A673 (cell line): ENCODE data around the gene CD300LG.

DNA sequence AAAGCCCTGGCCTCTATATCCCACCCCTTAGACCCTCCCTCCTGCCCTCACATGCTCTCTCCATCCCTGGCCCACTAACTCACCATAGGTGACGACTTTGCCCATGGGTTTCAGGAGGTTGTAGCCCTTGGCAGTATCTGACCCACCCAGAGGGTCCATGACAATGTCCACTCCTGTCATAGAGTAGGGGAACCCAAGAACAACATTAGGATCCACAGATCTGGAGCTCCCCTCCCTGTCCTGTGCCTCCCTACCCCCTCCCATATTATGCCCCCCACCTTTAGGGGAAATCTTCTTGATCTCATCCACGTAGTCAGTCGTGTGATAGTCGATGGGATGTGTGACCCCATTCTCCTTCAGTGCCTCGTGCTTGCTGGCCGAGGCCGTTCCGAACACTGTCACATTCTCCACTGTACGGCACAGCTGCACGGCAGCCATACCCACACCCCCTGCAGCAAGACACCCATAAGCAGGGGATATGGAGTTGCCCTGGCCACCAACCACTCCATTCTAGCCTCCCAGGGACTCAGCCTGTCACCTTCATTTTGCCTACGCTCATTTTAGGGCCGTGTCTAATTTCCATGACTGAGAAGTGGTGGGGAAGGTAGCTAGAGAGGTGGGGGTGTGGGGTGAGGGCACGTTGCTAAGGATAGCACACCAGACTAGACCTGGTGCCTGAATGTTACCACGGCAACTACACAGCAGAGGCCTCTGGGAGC, 4.3 kb downstream of the VAT1 start:
- PRO-cap: no peak

DNA sequence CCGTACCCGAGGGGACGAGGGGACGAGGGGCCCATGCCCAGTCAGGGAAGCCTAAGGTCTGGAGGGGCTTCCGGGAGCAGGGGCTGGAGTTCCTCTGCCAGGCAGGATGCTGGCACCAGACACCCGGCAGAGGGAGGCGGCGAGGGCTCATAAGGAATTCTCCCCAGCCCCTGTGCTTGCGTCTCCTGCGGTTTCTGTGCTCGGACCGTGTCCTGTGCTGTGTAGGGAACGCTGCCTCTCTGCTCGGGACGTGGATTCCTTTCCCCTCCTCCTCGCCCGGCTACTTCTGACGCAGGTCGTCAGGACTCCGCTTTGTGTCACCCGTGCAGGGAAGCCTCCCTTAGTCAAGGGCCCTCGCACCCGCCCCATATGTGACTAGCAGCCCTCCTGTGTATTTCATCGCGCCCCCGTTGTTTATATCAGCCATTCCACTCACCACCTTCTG, 62.6 kb upstream of the CCDC200 start:
- PRO-cap: no peak

- PRO-cap: no peak
These were observed 39.1 kb upstream of the ARL4D start for GRCh38 chr17:43359591-43360207.

DNA sequence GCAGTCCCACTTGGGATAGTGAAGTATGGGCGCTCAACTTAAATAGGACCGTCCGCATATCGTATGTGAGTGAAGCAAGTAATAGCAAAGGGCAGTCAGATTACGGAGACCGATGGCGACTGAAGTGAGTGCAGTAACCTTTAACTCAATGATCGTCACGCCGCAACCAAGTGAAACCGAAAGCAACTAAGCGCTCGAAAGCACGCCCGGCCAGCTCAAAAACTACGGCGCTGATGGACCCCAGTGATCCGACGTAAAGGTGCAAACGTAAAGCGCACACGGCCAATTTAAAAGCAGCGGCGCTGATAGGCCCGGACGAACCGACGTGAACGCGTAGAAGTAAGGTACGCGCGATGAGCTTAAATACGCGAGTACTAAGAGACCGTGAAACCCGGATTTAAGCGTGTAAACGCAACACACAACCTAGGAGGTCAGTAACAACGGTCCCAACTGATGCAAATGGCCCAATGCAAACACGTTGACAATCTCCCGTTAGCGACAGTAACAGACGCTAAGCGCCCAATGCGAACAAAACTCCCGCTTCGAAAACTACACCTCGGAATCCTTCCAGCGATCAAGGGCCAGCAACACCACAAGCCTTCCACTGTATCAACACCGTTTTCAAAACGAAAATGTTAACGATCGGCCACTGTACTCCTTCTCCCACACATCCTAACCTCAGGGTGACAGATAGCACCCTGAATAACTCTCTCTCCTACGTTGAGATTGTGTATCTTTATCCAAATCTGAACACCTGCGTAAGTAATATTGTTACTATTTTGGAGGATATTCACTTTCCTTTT, 37.9 kb upstream of the ARL4D start:
- PRO-cap: bidirectional peak, plus-strand start at position 559 of the sequence, minus-strand start at position 614 of the sequence

GRCh38 chr17:43431683-43432300, 33.0 kb downstream of the ARL4D start:
- PRO-cap: no peak

- PRO-cap: no peak
These were observed 19.9 kb downstream of the ETV4 start for GRCh38 chr17:43526214-43526663.

DNA sequence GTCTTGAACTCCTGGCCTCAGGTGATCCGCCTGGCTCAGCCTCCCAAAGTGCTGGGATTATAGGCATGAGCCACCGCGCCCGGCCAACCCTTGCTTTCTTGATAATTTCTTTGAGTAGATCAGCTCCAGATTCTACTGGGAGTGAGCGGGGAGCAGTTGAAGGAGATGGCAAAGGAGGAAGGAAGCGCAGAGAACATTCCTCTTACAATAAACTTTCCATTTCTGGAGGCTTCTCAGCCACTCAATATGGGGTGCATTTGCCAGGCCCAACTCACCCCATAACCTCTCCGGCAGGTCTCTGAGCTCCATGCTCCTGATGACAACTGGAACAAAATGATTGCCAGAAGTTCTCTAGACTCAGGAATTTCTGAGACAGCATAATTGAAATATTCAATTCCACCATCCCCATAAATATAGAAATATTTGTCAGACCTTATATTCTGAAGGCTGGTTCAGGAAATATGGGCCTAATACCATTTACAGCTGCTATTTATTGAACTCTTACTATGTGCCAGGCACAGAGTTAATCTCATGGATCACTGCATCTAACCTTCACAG, 4.2 kb downstream of the MEOX1 start:
- PRO-cap: no peak

- PRO-cap: no peak
These were observed 3.4 kb upstream of the MEOX1 start for GRCh38 chr17:43664922-43665785.

DNA sequence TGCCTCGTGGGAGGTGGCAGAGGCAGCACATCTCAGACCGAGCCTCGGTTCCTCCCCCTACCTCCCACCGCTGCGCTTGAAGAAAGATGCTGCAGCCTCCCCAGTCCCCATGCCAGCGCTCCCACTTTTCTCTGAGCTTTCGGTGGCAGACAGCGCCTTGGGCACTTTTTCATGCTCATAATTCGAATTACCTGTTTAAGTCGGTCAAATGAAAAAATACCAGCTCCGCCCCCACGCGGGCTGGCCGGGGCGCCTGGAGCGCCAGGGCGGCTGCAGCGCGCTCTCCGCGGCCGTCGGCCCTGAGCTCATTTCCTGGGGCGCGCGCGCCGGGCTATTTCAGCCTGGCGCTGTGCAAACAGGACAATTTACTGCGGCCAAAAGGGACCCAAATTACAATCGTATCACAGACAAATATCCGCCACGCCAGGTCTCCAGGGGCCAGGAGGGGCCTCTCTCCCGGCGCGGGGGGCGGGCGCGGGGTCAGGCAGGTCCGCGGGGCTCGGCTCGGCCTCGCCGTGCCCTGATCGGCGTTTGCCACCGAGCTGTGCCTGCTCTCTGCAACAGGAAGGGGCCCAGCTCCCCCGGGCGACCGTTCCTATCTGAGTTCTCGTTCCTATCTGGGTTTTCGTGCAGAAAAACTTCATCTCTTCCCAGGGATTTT, 44.9 kb downstream of the SOST start:
- PRO-cap: no peak

DNA sequence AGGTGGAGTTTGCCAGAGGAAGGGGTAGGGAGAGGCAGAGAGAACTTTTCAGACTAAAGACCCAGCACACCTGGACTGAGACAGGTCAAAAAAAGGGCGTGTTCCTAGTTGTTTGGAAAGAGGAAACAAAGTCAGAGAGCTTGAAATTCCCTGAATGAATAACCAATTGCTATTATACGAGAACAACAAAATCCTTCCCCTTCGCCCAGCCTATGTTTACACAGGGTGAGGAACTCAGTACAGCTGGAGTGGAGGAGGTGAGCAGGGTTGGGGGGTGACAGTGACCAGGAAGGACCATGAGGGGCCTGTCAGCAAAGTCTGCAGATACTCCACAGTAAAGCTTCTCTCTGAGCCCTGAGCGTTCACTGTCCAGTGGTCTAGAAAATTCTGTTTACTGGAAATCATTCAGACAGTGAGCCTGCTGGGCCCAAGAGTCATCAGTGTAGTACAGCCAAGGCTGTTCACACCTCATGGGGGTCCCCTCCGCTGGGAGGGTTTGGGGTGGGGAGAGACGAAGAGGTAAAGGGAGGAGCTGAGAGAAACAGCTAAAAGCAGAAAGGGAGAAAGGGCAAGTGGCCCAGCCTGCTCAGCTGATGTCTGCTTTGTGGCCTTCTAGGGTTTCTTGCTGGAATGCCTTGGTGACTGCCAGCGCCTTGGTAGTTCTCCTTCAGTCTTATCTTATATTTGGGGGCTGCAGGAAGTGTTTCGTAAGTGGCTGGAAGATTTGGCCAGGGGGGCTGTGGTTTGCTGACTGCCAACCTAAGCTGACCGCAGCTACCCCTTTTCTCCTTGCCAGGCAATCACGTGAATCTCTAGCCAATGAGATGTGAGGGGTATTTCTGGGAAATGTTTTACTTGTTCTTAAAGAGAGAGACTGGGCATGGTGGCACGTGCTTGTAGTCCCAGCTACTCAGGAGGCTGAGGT, 5.7 kb downstream of the DUSP3 start:
- PRO-cap: no peak

DNA sequence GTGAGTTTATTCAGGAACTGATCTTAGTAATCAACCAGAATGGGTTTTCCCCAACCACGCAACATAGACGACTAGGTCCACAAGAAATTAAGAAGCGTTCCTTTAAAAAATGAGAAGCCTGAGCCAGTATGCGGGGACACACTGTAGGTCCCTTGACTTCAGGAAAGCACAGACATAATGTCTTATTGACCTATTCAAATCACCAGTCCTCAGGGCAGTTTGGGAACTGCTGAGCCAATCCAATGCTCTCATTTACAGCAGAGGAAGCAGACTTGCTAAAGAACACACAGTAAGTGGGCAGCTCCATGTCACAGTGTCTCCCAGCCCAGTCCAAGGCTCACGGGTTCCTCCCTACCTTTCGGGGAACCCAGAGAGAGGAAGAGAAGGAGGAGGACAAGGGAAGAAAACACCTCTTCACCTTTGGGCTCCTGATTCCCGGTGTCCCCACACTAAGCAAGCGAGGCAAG, 2.2 kb downstream of the MPP3 start:
- PRO-cap: no peak

- PRO-cap: no peak
These were observed 1.2 kb downstream of the MPP3 start for GRCh38 chr17:43831558-43832264.

DNA sequence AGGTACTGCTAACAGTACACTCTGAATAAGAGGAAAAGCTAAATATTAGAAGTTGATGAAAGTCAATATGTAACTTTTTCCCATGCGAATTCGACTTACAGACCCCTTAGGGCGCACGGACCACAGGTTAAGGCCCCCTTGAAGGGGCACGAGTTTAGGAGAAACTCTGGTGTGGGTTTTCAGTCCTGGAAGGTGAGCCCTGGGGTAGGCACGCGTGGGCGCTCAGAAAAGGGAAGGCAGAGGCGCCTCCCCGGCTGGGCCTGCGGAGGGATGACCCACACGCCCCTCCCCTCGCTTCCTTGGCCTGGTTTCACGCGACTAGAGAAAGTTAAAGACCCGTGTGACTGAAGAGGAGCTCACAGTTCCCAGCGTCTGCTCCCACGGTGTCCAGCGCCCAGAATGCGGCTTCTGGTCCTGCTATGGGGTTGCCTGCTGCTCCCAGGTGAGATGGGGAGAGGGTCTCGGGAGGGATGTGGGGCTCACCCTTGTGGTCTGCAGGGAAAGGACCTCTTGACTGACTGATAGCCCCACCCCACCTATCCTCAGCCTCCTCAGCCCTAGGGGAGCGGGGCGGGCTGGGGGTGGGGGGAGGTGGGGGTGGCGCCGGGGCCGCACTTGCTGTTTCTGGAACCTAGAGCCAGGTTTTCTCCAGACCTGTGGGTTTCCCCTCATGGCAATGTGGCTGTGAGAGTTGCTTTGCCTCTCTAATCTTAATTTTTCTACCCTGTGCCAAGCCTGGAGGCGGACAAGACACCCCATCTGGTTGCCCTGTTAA, at the start of gene CD300LG:
Gene CD300LG (plus strand): TSS at position 359 of the 775 bp plus-strand sequence.
- PRO-cap: no peak

DNA sequence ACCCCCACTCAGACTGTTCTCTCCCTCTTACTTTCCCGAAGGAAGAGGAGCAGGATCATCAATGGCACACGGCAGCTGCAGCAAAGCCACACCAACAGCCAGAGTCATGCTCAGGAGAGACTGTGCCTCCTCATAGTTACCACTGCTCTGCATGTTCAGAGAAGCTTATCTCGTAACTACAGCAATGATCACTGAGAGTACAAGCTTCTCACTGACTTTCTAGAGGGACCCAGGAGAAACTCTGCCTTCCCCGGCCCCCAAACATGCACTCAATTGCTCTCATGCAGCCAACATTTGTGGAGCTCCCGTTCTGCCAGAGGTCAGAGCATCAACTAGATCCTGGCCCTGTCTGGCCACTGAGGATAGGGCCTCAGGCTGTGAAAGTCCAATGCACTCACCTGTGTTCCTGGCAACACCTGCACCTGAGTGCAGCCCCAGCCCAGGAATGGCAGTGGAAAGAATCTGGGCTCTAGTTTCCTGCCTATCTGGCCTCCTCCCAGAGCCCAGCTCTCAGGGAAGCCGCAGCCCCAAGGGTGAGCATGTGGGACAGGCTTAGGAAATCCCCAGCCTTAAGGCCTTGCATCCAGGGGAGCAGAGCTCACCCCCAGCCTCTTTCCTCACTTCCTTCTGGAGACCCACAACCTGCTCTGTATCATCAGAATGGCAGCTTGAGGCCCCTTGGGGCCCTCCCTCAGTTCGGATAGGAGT, 10.4 kb upstream of the TMEM101 start:
- PRO-cap: no peak

GRCh38 chr17:44079852-44080708, 9.5 kb downstream of the G6PC3 start:
- PRO-cap: no peak

DNA sequence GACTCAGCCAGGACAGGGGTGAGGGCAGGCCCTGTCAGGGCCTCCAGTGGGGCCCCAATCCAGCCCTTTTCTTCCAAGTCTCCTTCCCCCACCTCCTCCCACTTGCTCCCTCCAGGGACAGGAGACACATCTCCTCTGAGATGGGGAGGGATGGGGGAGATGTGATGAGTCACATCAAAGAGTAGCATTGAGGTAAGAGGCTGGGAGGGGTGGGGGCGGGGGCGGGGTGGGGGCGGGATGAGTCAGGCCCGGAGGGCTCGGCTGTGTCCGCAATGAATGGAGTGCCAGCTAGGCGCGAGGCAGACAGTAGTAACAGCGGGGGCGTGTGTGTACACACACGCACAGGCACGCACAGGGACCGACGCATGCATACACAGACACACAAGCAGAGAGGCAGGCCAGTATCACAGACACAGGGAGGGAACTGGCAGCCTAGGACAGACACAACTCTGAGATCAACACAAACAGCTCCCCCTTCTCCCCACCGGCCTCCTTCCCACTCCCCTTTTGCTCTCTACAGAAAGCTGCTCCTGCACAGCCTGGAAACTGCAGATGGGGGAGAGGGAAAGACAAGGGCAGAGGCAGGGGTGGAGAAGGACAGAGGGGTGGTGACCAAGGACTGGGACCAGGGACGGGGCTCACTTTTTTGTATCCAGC, 16.4 kb downstream of the G6PC3 start:
- PRO-cap: bidirectional peak, plus-strand start at position 401 of the sequence, minus-strand start at position 137 of the sequence

DNA sequence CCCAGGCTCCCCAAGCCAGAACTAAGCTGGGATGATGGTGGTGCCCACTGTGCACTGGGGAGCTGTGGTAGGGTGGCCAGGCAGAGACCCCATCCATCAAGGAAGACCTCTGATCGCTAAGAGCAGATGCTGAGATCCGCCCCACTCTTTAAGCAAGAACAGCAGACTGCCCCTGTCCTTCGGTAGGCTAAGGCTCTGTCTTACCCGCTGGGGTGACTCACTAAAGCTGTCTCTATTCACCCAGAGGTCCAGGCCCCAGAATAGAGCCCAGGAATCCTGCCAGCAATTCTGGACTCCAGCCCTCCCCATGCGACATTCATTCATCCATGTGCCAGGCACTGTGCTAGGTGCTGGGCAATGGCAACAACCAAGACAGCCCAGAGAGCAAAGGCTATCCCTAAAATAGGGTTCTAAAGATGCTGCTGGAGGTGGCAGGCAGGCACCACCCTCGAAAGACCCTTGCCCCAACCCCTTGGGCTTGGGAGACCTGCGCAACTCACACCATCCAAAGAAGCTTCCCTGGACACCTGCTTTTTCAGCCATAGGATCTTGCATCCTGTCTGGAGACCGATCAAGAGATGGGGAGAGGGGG, 15.3 kb downstream of the HDAC5 start:
- PRO-cap: no peak

GRCh38 chr17:44110221-44111761, 12.7 kb downstream of the HDAC5 start:
- PRO-cap: unidirectional peak, minus-strand start at chr17:44111236

- PRO-cap: no peak
These were observed 11.2 kb downstream of the HDAC5 start for GRCh38 chr17:44112168-44112748.

- PRO-cap: no peak
These were observed 10.4 kb downstream of the HDAC5 start for GRCh38 chr17:44113010-44113381.